Melanocyte of skin (primary cell): ENCODE results near the genes NCOA3 and CSE1L.

- CAGE, long polyA plus RNA, 2 experiments, result no peak in any of the 2 experiments
Measured at GRCh38 chr20:47258535-47259648, 97.6 kb downstream of the ZMYND8 start.

DNA sequence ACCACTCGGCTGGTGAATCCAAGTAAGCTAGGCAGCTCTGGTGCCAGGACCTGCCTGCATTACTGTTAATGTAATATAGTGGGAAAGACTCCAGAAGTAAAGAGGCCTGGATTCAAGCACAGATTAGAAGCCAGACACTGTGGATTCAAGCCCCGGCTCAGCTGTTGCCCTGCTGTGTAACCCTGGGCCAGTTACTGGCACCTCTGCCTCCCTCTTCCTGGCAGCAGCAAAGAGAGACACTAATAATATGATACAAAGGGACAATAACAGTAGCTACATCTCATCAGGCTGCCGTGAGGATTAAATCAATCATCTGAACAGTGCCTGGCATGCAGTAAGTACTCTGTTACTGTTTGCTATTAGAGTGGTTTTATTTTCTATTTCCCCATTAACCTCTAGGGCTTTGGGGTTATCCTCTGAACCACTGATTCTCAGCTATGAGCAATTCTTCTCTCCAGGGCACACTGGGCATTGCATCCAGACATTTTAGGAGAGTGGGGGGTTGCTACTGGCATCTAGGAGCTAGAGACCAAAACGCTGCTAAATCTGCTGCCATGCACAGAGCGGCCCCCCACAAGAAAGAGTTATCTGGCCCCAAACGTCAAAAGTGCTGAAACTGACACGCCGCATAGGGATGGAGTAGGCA lies 92.9 kb downstream of the ZMYND8 start:
- CAGE, long polyA plus RNA, 2 experiments, result no peak in any of the 2 experiments

DNA sequence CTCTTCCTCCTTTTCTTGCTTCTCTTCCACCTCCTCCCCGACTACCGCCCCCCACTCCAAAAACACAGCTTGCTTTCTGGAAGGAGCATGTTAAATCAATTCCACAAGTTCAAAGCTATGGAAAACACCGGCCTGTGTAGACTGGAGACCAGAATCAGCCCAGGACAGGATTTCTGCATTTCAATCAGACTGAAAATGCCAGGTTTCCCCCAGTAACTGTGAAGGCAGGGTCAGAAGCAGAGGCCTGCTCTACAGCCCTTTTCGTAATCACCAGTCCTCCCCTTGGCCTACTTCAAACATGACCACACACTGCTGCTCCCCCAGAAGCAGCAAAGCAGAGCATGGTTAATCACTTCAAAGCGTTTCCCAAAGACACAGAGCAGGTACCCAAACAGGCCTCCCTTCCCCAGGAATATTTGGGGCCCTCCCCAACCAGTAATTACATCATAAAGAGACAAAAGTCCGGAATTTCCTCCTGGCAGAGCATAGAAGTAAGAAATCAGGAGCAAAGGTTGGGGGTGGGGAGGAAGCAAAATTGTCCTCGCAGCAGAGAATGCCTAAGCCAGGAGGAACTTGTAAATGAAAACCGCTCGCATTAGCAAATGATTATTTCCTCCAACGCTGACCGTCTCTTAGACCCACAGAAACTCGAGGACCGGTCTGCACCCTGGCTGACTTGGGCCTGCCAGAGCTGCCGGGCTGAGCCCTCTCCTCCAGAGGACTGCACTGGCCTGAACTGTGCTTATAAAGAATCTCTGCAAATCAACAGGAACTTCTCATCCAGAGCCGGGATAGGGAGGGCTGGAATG lies 38.3 kb downstream of the ZMYND8 start:
- CAGE, long polyA plus RNA, 2 experiments, result no peak in any of the 2 experiments

- CAGE, long polyA plus RNA, 2 experiments, result no peak in any of the 2 experiments
Measured at GRCh38 chr20:47501383-47502574, at the start of gene NCOA3. TSS of gene NCOA3 (plus strand) at chr20:47501887.

DNA sequence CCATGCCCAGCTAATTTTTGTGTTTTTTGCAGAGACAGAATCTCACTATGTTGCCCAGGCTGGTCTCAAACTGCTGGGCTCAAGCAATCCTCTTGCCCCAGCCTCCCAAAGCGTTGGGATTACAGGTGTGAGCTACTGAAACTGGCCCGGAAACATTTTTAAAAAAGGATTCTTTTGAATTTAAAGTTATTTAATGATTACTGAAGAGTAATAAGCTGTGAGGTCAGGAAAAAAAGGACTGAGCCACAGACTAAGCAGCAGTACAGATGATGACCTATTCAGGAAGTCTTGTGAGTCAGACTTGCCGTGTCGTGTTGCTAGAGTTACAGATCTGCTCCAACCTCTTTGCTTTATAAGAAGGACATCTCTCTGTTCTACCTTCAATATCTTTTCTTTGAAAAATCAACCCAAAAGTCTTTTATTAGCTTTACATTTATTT lies 108.7 kb downstream of the NCOA3 start:
- CAGE, long polyA plus RNA, 2 experiments, result no peak in any of the 2 experiments

DNA sequence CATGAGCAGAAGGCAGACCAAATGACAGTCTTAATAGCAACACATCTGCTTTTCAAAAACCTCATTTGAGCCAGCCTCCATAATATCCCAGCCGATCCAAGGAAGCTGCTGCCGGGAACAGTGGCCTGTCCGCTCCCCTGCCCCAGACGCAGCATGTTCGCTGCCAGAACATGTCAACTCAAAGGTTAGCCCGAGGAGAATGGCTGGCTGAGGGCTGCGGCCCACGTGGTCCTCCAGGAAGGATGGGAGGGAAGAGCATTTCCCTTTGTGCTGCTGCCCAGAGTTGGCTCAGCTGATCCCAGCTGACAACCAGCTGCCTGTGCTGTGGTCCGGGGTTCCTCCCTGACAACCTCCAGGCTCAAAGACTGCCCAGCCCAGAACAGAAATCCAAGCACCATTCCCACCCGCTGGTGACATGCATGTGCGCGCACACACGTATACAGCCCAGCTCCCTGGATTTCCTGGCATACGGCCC lies 102.9 kb downstream of the SULF2 start:
- CAGE, long polyA plus RNA, 2 experiments, result no peak in any of the 2 experiments

GRCh38 chr20:47773943-47774842 lies 11.1 kb downstream of the SULF2 start:
- CAGE, long polyA plus RNA, 2 experiments, result no peak in any of the 2 experiments

- CAGE, long polyA plus RNA, 2 experiments, result no peak in any of the 2 experiments
Measured at GRCh38 chr20:47791756-47792731, 6.8 kb upstream of the SULF2 start.

- CAGE, long polyA plus RNA, 2 experiments, result no peak in any of the 2 experiments
Measured at GRCh38 chr20:47972013-47972895, 187.0 kb upstream of the SULF2 start.

DNA sequence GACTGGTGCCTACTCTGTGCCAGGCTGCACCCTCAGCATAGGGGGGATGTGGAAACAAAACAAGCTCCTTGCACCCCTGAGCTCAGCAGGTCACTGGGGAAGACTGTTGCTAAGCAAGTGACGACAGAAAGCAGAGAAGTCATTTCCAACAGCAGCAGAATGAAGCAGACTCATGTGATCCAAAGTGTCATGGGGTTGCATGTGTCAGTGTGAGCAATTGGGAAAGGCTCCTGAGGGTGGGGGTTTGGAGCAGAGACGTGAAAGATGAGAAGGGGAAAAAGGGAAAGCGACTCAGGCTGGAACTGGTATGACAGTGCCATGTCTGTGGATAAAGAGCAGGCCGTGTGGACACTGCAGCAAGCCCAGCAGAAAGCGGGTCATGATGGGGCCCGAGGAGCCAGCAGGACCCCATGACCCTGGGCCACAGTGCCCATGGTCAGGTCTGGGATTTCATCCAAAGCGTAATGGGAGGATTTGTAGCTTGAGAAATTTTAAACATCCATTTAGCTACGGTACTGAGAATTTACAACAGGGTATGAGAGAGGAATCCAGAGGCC lies 363.8 kb downstream of the PREX1 start:
- CAGE, long polyA plus RNA, 2 experiments, result no peak in any of the 2 experiments

DNA sequence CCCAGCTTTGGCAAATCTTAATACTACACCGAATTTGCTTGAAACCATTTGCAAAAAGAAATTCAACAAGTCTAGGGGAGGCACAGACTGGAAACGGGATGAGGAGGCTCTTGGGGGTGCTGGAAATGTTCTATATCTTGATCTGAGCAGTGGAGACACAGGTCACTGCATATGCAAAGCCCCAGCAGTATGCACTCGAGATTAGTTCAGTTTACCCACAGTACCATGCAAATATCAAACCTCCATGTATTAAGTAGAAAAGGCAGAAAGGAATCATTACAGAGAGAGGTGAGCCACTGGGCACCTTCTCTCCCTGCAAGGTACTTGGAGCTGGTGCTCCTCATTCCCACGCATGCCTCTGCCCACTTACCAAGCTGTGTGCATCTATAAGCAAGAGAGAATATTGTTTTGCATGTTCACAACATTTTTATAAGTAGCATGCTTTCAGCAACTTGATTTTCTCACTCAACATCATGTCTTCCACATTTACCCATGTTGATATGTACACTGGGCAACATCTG lies 75.8 kb downstream of the PREX1 start:
- CAGE, long polyA plus RNA, 2 experiments, result no peak in any of the 2 experiments

DNA sequence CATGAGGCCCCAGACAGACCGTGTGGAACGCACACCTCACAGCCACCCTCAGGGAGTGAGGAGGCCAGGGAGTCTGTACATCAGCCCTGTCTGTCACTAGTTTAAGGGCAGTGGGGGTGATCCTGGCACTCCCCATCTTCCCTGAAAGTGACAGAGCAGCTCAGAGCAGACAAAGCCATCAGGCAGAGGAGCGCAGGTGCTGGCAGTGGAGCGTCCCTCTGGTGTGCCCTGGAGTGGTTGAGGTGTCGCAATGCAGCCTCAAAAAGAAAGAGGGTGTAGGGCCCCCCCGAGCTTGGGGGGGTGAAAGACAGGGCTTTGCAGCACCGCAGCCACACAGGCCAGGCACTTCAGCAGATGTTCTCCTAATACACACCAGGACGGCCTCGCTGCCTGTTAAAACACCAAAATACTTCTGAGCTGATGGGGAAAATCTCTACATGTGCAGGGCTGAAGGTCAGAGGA lies 69.6 kb downstream of the PREX1 start:
- CAGE, long polyA plus RNA, 2 experiments, result no peak in any of the 2 experiments

- CAGE, long polyA plus RNA, 2 experiments, result no peak in any of the 2 experiments
Measured at GRCh38 chr20:48764806-48765235, 63.0 kb downstream of the PREX1 start.

DNA sequence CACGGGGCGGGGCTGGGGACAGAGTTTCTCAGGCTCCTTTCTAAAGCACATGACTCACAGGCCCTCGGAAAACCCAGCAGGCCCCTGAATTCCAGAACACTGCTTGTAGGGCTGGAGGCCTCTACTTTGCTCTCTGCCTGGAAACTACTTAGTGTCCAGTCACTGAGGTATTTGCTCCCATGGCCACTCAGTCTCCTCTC lies 51.4 kb downstream of the PREX1 start:
- CAGE, long polyA plus RNA, 2 experiments, result no peak in any of the 2 experiments

- CAGE, long polyA plus RNA, 2 experiments, result no peak in any of the 2 experiments
Measured at GRCh38 chr20:48920983-48921104, 667 bp upstream of the ARFGEF2 start.

DNA sequence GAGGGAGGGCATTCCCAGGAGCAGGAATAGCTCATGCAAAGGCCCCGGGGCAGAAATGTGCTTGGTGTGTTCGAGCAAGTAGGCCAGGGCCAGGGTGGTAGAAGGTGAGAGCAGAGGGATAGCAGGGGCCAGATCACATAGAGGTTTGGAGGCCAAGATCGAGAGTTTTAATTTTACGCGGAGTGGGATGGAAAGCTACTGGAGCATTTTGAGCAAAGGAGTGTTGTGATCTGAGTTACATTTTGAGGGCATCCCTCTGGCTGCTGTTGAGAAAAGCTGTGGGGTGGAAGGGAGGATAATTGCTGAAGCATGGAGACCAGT lies 10.1 kb downstream of the ARFGEF2 start:
- CAGE, long polyA plus RNA, 2 experiments, result no peak in any of the 2 experiments

- CAGE, long polyA plus RNA, 2 experiments, result no peak in any of the 2 experiments
Measured at GRCh38 chr20:48952587-48953290, 31.2 kb downstream of the ARFGEF2 start.

DNA sequence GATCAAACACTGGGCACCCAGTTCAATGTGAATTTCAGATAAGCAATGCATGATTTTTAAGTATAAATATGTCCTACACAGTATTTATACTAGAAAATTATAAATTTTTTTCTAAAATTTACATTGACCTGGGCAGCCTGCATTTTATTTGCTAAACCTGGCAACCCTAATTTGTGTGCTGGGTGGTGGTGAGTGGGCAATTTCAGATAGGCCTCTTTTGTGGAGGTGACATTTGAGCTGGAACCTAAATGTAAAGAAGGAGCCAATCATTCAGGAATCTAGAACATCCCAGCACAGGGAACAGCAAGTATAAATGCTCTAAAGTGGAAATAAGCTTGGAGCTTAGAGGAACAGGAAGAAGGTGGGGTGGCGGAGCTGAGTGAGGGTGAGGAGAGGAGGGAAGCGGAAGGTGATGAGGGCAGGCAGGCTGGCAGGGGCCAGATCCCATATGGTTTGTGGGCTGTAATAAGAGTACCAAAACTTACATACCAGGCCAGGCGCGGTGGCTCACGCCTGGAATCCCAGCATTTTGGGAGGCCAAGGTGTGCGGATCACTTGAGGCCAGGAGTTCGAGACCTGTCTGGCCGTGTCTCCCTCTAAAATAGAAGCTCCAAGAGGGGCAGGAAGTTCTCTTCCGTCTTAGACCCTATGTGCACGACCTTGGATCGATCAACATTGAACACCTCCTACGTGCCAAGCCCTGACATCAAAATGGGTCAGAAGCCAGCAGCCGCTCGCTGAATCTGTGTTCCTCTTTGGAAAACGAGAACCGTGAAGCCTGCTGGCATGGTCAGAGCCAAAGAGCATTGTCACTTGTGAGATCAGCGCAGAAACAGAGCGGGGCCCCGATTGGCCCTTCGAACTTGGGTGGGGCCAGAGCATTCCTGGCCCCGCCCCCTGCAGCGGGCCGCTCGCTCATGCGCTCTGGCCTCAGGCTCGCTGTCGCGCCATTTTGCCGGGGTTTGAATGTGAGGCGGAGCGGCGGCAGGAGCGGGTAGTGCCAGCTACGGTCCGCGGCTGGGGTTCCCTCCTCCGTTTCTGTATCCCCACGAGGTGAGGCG lies at the start of gene CSE1L:
CSE1L (plus strand) TSS at position 942 of the 1,061 bp plus-strand sequence.
- CAGE, long polyA plus RNA, 2 experiments, result no peak in any of the 2 experiments

DNA sequence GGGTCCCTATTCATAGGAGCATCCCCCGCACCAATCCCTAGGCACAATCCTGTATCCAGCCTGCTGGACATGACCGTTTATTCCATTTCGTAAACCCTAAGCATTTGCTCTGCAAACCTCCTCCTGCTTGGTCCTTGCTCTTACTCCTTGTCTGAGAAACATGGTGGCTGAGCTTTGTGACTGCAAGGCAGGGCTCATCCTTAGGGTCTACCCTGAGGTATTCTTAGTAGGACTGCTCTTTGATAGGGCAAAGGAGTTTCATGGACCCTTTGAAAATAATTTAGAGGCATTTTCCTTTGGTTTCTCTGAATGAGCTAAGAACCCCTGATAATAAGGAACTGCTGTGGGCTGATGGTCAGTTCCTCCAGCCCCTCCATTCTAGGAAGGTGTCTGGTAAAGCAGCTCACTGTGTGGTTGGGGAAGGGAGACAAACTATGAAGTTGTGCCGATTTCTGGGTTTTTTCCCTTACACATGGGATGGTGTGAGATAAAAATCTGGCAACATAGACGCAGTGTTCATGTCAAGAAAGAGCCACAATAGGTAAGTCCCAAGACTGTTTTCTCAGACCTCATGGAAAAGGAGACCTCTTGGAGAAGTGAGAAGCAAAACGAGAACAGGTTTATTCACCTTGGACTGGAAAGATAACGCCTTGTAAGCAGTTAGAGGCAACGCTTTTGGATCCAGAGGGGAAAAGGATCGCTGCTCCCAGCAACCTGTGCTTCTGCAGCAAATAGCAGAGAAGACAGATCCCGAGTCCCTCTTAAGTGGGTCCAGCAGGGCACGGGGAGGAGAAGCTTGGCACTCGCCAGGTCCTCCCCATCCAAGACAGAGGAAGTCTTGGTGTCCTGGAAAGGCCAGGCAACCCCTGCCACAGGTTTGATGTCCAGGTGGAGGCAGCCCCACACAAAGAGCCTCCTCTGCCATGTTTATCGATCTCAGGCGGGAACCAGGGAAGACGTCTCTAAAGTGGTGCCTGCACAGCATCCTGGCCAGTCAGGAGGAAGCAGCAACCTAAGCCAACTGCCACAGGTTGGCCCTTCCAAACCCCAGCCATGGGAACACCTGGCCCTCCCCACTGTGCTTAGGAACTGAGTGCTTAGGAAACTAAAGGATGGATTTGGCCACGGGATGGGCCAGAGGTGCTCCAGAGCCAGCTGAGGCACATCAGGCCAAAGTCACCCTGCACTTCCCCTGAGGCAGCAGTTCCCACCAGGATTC lies 56.5 kb downstream of the CSE1L start:
- CAGE, long polyA plus RNA, 2 experiments, result no peak in any of the 2 experiments

DNA sequence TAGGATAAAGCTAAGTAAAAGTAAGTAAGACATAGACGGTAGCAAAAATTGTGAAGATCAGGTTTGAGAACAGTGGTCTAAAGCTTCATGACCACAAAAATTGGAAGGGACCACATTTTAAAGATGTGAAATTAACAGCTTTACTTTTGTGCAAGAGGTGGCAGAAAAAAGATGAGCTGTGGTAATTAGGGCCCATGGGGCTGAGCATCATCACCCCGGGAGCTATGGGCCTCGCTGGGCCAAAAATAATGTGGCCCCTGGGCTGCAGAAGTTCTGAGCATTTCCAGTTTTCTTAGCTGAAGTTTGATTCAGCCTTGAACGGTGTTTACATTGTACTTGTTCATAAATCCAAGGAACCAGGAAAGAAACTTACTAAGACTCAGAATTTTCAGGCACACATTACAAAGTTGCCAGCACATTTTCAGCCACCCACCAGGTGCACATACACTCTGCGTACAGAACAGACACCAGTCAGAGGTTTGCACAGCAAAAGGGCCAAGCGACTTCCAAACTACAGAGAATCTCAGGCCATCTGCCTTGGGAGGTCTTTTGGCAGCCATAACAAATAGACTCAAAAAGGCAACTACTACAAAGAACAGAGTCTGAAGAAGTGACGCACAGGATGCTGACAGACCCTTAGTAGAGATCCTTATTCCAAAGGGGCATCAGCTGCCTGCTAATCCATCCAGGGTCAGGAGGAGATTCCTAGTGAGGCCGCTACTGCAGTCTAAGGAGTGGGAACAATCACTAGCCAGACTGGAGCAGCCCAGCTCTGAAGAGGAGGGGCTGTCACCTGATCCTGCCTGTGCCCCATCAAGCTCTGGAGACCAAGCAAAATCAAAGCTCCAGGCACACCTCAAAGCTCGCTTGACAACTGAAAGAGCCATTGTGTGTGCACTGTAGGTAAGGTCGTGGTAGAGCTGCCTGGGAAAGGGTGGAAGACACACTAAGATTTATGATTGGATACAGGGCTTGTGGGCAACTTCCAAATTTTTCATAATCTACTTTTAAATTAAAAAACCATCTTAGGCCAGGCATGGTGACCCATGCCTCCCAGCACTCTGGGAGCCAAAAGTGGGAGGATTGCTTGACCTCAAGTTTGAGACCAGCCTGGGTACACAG lies 57.9 kb downstream of the CSE1L start:
- CAGE, long polyA plus RNA, 2 experiments, result no peak in any of the 2 experiments